Panc1 (cell line): ENCODE data around the genes CFH and F13B.

GRCh38 chr1:196651683-196652275, at the start of gene CFH:
Gene CFH (plus strand): TSS chr1:196652043.
- RRBS, 2 experiments = no CpG with 5 or more reads among the region's 5 CpGs

DNA sequence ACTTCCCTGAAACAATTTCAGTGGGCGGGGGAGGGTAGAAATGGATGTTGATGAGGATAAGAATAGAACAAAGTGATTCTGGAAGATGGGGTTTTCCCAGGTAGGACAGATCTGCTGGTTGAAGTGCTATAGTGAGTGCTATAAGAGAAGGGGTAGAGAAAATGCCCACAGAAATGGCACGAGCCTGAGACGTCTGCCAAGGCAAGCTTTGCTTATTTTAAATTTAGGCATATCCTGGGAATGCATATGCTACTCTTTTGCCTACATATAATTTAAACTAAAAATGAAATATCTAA, 3.3 kb downstream of the CFH start:
- RRBS, 2 experiments = no CpG with 5 or more reads among the region's 3 CpGs

DNA sequence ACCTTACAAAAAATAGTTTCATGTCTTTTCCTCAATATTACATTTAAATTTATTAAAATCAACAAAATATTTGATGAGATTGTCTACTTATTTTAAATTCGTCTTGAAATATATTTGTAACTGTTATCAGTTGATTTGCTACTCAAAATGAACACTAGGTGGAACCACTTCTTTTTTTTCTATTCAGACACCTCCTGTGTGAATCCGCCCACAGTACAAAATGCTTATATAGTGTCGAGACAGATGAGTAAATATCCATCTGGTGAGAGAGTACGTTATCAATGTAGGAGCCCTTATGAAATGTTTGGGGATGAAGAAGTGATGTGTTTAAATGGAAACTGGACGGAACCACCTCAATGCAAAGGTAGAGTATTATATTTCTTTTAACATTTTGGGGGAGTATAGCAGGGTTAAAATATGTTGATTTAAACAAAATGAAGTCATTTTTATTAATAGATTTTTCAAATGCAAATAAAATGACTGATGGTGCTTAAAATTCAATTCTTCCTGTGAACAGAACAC, 31.3 kb upstream of the CFHR3 start:
- RRBS, 2 experiments = no CpG with 5 or more reads among the region's 5 CpGs

GRCh38 chr1:196786412-196787055, 11.9 kb downstream of the CFHR3 start:
- RRBS, 2 experiments = no CpG with 5 or more reads among the region's 18 CpGs

DNA sequence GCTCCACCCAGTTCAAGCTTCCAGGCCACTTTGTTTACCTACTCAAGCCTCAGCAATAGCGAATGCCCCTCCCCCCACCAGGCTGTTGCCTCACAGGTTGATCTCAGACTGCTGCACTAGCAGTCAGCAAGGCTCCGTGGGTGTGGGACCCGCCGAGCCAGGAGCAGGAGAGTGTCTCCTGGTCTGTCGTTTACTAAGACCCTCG, 2.0 kb upstream of the CFHR2 start:
- RRBS, 2 experiments = no CpG with 5 or more reads among the region's 6 CpGs

DNA sequence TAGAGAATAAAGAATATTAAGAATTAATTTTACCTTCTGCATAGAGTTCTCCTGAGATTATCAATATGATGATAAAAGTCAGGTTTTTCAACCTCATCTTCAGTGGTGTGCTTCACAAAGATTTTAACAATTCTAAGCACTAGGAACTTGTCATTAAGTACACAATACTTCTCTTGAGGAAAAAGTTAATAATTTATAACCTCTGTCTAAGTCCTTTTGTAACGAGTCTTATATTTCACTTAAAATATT, at the start of gene F13B:
Gene F13B (minus strand): TSS at position 134 of the 249 bp plus-strand sequence.
- RRBS, 2 experiments = no CpG with 5 or more reads among the region's 1 CpG

GRCh38 chr1:197100594-197101311, 33.7 kb upstream of the F13B start:
- RRBS, 2 experiments = no CpG with 5 or more reads among the region's 8 CpGs

- RRBS, 2 experiments = no CpG with 5 or more reads among the region's 7 CpGs
Measured at GRCh38 chr1:197733369-197734090, 41.8 kb downstream of the DENND1B start.

- RRBS, 2 experiments = no CpG with 5 or more reads among the region's 4 CpGs
Measured at GRCh38 chr1:197773727-197774291, 1.5 kb downstream of the DENND1B start.

GRCh38 chr1:198157921-198158622, 1.3 kb downstream of the NEK7 start:
- RRBS, 2 experiments = no CpG with 5 or more reads among the region's 12 CpGs

DNA sequence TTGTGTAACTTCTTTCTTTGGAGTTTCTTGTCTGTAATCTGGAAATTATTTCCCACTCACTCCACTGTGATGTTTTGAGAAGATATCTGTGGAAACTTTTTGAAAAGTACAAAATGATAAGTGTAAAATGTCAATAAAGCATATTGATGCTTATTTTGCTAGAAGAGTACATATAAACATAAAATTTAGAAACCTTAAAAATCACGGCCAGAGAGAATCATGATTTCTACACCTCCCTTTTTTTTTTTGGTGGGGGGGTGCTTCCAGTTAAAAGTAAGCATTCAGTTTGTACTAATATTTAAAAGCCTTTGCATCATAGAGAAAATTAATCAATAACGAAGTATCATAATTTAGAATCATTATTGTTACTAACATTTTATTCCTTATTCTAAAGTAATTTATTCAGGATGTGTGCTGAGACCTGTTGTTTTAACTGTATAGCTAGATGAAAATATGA, 23.2 kb downstream of the NEK7 start:
- RRBS, 2 experiments = no CpG with 5 or more reads among the region's 2 CpGs

DNA sequence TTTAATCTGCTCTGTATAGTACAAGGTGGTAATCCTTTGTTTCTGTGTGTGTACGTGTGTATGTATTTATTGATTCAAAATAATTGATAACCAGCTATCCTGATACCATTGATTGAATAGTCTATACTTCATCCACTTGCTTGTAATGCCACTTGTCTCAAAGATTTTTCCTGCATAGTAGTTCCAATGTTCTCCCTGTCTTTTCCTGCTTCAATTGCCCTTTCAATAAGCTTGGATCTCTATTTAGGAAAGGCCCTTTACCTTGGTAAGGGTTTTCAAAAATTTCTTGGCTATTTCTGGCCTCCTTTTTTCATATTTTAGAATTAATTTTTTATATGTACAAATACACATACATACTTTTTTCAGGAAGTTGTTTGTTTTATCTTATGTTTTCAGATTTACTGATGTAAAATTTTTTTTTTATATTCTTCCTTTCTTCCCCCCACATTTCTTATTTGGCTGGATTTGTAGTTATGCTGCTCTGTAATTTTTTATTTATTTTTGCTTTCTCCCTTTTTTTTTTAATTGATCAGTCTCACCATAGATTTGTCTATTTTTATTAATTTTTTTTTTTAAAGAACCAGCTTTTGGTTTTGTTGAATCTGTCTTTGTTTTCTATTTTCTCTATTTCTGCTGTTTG, 35.1 kb downstream of the NEK7 start:
- RRBS, 2 experiments = no CpG with 5 or more reads among the region's 1 CpG

DNA sequence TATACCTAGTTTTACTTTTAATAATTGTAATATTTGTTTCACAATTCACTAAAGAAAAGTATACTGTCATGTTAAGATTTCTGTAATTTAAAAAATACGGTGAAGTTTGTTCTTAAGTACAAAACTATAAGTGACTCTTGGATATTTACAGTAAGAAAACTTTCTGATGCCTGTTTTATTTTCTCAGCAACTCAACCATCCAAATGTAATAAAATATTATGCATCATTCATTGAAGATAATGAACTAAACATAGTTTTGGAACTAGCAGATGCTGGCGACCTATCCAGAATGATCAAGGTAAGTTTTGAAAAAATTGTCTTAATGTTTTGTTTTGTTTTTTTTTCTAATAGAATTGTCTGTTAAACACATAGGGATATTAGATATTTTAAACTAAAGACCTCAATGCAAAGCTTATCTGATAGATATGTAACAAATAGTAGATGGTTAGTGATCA, 107.2 kb downstream of the NEK7 start:
- RRBS, 2 experiments = no CpG with 5 or more reads among the region's 2 CpGs

- RRBS, 2 experiments = no CpG with 5 or more reads among the region's 3 CpGs
Measured at GRCh38 chr1:198520528-198520950, 19.9 kb downstream of the ATP6V1G3 start.

- RRBS, 2 experiments = 13% methylated on average over 3 of the region's 65 CpGs; no CpG with 5 or more reads in 1 of the 2 experiments
Measured at GRCh38 chr1:200028509-200029779, 1.4 kb downstream of the NR5A2 start.

DNA sequence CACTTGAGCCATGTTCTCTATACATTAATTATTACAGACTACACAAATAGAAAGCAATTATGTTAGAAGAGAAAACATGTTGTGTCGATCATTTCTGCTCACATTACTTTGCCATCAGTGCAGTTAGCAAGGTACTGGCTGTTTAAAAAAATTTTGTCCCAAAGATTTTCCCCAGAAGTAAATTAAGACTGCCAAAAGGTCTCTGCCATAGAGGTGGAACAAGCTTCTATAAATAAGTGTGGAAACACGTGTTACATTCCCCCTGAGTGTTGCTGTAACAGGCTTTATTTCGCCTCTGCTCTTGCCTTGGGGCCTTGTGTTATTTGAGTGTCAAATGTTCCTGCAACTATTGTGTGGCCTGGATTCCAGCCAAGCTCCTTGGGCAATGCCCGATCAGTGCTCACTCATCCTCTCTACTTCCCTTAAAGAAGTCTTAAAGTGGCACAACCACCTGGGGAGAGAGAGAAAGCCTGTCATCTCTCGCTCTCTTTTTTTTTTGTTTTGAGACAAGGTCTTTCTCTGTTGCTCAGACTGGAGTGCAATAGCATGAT, 156.6 kb downstream of the NR5A2 start:
- RRBS, 2 experiments = no CpG with 5 or more reads among the region's 5 CpGs

GRCh38 chr1:200302943-200303418, 106.9 kb downstream of the ZNF281 start:
- RRBS, 2 experiments = no CpG with 5 or more reads among the region's 13 CpGs

- RRBS, 2 experiments = no CpG with 5 or more reads among the region's 8 CpGs
Measured at GRCh38 chr1:200628168-200628901, 7.8 kb upstream of the KIF14 start.

DNA sequence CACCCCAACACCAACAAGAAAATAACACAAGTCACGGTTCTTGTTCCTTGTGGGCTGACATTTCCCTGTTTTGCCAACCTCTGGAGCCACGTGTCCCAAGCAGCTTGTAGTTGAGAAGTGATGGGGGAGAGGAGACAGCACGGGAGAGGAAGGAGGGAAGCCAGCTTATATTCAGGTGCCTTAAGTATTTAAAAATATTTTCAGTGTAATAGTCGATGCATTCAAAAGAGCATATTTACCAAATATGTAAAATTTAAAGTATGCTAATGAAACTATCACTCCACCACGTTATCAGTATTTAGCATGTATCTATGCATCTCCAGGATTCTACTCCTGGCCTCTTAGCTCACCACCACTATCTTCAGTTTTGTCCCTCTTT, 725 bp upstream of the DDX59 start:
- RRBS, 2 experiments = no CpG with 5 or more reads among the region's 5 CpGs